Measurements from ENCODE around the genes TMEM191B, RIMBP3, UFD1 and TBX1.

DNA sequence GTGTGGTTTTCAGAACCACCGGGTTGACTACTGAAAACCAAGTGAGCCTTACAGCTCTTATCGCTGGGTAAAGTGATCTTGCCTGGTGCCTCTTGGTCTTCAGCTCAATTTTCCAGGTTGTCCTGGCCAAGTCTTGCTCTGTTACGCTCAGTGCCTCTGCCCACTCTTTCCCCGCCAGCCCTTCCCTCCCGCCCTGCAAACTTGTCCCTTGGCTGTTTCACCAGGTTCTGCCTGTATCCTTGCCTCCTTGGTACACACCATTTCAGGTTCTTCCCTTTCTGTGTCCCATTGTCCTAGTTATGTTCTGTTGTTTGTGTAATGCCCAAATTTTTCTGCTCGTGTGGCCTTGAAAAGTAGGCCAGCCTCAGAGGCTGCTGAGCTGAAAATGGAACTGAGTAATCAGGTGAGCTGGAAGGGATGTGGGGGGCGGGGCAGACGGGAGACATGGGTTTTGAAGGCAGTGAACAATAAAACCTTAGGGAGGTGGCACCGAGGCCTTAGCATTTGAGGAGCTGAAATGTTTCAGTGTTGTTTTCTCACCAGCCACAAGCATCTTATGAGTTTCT is 11.2 kb downstream of the PEX26 start:
- RRBS, result no CpG with 5 or more reads among the region's 9 CpGs

DNA sequence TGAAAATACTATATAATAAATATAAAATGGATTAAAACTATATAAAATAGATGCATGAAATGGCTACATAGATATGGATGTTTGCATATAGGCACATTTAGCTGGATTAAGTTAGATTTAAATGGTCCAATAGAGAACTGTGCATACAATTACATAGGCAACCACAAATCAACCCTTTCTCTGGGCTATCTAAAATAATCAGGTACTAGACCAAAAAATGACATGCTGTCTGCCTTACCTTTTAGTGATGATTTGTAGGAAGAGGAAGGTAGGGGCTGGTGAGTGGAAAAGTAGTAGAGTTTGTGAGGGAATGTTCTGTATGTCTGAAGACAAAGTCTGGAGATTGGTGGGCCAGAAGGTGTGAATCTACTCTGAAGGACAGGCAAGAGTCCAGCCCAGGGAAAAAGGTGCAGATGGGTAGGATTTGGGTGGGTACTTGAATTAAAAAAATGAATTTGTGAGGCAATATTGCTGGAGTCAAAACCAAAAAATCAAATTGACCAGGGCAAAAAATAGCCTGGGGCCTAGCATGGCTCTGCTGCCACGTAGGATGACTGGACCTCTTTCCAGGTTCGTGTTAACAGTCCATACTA is 11.7 kb upstream of the TUBA8 start:
- RRBS, result no CpG with 5 or more reads among the region's 2 CpGs

DNA sequence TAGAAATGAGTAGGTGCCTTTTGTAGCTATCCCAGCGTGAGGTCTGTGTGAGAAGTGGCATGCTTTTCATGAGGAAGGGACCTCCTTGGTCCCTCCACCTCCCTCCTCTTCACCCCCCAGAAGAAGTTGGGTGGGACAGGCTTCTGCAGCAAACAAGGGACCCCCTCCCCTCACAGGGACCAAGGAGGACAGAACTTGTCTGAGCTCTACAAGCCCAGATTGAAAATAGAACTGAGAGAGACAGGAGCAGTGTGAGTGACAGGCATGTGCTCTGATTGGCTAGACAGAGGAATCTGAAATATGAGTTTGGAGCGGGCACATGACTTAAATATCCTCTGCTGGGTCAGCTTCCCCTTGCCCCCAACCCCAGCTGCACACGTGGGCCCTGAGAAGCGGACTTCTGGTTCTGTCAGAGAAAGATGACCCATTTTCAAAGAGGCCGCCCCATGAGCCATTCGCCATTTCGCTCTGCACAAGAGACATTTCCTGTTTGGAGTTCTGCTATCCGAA is 5.2 kb downstream of the TUBA8 start:
- RRBS, result no CpG with 5 or more reads among the region's 8 CpGs

DNA sequence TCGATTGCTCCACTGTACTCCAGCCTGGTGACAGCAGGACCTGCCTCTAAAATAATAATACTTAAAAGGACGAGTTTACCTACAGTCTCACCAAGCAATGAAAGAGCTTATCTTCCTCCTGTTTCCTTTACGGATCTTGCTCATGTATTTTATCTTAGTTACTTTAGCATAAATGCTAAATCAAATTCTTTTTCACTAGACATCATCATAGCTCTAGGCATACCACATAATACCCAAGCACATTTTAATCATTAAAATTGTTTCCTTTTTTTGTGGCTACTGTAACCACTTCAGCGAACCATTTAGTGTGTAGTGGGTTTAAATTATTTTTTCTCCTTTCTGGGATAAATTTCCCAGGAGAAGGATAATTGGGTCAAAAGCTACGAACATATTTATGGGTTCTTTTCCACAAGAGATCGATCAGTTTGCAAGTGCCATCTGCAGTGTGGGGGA is at the start of gene TMEM191B:
Gene TMEM191B (plus strand): TSS at position 419 of the 453 bp plus-strand sequence.
- RRBS, result no CpG with 5 or more reads among the region's 6 CpGs

DNA sequence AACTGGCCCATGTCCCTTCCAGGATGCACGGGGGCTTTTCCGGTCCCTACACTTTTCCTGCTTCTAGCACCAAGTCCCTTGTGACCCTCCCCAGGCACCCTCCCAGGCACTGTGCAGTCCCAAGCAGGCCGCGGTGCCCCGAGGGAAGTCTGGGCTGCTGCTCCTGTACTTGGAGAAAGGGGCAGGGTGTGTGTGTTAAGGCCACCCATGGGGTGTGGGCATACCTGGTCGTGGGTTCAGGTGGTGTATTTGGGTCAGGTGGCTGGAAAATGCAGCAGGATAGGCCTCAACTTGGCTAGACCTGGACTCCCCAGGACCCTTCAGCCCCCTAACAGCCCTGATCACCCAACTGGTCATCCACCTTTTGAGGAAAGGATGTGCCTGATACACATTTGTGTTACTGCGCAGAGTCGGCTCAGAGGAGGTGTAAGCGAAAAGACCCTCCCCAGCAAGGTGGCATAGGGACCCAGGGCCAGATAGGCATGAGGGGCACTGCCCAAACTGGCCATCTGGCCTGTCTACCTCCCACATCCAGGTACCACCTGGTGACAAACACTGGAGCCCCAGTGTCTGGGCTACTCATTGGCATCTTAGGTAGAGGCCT is at the start of gene RIMBP3:
Gene RIMBP3 (minus strand): TSS at position 266 of the 604 bp plus-strand sequence.
- RRBS, result no CpG with 5 or more reads among the region's 9 CpGs

GRCh38 chr22:19083113-19083719 is 39.0 kb downstream of the DGCR2 start:
- RRBS, result no CpG with 5 or more reads among the region's 10 CpGs

GRCh38 chr22:19197484-19198491 is 19.3 kb upstream of the SLC25A1 start:
- RRBS, result no CpG with 5 or more reads among the region's 11 CpGs

GRCh38 chr22:19359045-19359700 is 67.7 kb upstream of the CLTCL1 start:
- RRBS, result 90% methylated on average over 3 of the region's 12 CpGs

DNA sequence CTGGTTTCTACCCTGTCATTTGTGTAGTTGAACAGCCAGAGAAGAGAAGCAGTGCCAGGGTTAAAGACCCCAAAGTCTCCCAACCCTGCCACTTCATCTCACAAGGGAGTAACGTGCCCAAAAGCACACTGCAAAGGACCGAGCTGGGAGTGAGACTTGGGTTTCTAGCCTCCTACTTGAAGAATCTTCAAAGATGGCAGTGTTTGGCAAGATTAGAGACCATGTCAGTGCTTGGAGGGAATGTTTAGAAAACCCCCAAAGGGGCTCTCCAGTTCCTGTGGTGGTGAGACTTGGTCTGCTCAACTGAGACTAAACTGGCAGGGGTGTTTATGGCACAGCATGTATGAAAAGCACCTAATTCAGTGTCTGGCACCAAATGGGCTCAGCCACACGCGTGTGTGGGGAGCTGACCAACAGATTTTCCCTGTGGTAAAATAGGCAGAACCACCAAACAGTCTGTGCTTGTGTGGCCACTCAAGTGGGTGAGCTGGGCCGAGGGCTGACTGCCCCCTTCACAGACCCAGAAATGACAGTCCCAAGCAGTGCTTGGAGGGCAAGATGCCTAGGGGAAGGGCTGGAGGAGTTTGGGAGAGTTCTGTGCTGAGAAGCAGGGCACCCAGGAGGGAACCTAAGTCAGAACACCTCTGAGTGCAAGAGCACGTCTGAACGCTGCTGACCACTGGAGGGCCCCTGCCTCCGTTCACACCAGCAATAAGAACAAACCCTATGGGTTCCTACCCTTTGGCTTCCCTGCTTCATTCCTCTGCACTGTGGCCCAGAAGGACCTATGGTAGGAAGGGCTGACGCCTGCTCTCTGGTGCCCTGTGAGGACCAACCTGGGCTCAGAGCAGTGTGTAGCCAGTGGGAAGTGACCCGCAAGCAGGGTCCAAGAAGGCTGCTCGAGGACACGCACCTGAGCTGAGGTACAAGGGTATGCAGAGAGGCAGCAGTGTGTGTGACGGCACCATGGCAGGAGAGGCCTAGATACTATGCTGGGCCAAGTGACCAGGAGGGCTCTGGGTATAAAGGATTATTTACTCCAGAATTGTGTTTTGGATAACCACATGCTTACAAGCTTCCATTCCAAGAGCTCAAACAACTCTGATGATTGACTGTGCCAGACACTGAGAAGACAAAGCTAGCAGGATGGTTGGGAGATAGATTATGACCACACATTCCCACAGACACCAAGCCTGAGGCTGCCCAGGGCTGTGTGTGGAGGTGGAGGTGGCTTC is 68.6 kb upstream of the CLTCL1 start:
- RRBS, result no CpG with 5 or more reads among the region's 13 CpGs

GRCh38 chr22:19397011-19397702 is 34.4 kb downstream of the HIRA start:
- RRBS, result no CpG with 5 or more reads among the region's 6 CpGs

GRCh38 chr22:19404730-19405462 is 26.6 kb downstream of the HIRA start:
- RRBS, result no CpG with 5 or more reads among the region's 4 CpGs

- RRBS, result no CpG with 5 or more reads among the region's 5 CpGs
Observed at GRCh38 chr22:19426036-19426802, 5.3 kb downstream of the HIRA start.

- RRBS, result 4% methylated on average over 7 of the region's 18 CpGs
Observed at GRCh38 chr22:19446822-19447328, 636 bp downstream of the C22orf39 start.

- RRBS, result 2% methylated on average over 15 of the region's 60 CpGs
Observed at GRCh38 chr22:19478747-19479533, at the start of gene UFD1. UFD1 (minus strand) TSS chr22:19479193.

DNA sequence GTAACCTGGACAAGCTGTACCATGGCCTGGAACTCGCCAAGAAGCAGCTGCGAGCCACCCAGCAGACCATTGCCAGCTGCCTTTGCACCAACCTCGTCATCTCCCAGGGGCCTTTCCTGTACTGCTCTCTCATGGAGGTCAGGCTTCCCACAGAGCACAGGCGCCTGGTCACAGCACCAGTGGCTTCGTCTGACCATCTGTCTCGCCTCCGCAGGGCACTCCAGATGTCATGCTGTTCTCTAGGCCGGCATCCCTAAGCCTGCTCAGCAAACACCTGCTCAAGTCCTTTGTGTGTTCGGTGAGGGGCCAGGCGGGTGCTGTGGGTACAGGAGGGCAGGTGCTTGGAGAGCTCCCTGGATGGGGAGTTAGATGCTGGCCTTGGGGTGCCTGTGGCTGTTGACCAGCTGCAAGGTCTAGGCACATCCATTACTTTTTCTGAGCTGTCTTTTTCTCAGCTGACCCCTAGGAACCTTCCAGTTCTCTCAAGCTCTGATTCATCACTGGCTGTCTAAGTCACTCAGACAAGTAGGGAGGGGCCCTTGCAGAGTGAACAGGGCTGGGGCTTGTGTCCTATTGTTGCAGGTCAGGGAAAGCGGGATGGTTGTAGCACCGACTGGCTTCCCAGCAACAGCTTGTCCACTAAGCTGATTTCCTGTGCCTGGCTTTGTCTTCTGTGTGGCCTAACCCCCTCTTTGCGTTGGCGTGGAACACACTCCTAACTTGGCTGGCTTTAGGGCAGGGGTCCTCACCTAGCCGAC is 9.3 kb downstream of the CLDN5 start:
- RRBS, result no CpG with 5 or more reads among the region's 15 CpGs

DNA sequence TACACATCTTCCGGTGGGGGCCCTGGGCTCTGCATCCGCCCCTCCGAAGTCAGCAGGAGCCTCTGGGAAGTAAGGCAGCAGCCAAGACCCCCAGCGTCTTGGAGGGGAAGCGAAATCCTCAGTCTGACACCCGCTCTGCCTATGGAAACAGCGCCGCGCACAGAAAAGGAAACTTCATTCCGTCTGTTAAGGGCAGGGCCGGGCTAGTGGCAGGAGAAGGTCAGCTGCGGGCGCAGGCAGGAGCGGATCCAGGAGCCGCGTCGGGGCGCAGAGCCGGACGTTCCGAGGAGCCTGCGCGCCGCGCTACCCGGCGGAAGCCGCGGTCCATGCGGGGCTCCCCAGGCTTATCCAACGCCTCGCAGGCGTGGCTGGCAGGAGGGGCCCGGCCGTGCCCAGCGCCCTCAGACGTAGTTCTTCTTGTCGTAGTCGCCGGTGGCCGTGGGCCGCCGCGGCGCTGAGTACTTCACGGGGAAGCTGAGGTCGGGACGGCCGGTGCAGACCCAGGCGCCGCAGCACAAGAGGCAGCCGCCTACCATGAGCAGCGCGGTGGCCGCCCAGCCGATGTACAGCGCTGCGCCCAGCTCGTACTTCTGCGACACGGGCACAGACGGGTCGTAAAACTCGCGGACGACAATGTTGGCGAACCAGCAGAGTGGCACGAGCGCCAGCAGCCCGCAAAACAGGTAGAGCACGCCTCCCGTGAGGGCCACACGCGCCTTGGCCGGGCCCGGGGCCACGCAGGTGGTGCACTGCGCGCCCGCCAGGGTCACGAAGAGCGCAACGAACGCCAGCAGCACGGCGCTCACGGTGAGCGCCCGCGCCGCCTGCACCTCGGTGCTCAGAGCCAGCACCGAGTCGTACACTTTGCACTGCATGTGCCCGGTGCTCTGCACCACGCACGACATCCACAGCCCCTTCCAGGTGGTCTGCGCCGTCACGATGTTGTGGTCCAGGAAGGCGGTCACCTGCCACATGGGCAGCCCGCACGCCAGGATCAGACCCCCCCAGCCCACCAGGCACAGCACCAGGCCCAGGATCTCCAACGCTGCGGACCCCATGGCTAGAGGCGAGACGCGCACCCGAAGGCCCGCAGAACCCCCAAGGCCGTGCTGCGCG is 654 bp downstream of the CLDN5 start:
- RRBS, result 4% methylated on average over 32 of the region's 113 CpGs

DNA sequence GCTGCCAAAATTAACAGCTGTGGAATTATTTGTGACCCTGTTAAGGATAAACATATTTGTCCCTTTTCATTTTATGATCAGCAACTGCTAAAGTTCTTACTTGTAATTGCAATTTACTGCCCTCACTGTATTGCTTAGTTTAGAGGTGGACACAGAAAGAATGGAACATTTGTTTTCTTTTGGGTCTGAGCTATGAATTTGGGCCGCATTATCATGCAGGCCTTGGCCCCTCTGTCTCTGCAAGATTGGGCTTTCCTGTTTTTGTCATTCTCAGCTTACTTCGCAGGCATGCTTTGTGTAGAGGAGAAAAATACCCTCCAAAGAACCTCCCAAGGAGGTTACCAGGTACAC is 47.6 kb upstream of the CLDN5 start:
- RRBS, result no CpG with 5 or more reads among the region's 2 CpGs

- RRBS, result no CpG with 5 or more reads among the region's 11 CpGs
Observed at GRCh38 chr22:19598067-19598975, 74.1 kb upstream of the CLDN5 start.

DNA sequence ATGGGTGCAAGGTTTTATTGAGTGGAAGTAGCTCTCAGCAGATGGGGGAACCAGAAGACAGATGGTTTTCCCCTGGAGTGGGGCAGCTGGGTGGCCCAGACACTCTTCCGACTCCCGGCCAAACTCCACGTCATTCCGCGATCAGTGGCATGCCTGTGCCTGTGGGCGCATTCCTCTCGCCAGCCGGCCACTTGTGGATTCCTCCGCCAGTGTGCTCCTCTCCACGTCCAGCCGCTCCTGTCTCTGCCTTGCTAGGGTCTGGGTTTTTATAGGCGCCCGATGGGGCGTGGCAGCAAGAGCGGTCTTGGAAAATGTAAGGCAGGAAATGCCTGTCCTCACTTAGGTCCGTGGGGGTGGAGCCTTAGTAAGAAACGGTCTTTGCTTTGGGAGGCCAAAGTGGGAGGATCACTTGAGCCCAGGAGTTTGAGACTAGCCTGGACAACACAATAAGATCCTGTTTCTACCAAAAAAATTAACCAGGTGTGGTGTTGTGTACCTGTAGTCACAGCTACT is 81.6 kb upstream of the SEPTIN5 start:
- RRBS, result 40% methylated on average over 7 of the region's 17 CpGs

GRCh38 chr22:19760403-19761295 is at the start of gene TBX1:
TBX1 (plus strand) TSS chr22:19760778.
- RRBS, result 4% methylated on average over 52 of the region's 133 CpGs

All from HGPS cell (cell line).